H1 (cell line): ENCODE measurements around the genes BOLA3 and TLX2.

GRCh38 chr2:73587972-73588491, 54.2 kb downstream of the NAT8 start:
- RRBS: no CpG with 5 or more reads among the region's 5 CpGs
CAGE:
- cytosol, long polyA plus RNA: no peak
- long polyA plus RNA: no peak
- nucleus, long polyA plus RNA: no peak

GRCh38 chr2:73833201-73833591, 4.4 kb downstream of the STAMBP start:
CAGE:
- cytosol, long polyA plus RNA: no peak
- long polyA plus RNA: no peak
- nucleus, long polyA plus RNA: no peak

- RRBS: no CpG with 5 or more reads among the region's 4 CpGs
CAGE:
- cytosol, long polyA plus RNA: no peak
- long polyA plus RNA: no peak
- nucleus, long polyA plus RNA: no peak
Measured at GRCh38 chr2:73911170-73911642, 15.5 kb upstream of the DGUOK start.

- RRBS: no CpG with 5 or more reads among the region's 10 CpGs
CAGE:
- cytosol, long polyA plus RNA: no peak
- long polyA plus RNA: no peak
- nucleus, long polyA plus RNA: no peak
Measured at GRCh38 chr2:73981878-73982520, 2.7 kb upstream of the TET3 start.

DNA sequence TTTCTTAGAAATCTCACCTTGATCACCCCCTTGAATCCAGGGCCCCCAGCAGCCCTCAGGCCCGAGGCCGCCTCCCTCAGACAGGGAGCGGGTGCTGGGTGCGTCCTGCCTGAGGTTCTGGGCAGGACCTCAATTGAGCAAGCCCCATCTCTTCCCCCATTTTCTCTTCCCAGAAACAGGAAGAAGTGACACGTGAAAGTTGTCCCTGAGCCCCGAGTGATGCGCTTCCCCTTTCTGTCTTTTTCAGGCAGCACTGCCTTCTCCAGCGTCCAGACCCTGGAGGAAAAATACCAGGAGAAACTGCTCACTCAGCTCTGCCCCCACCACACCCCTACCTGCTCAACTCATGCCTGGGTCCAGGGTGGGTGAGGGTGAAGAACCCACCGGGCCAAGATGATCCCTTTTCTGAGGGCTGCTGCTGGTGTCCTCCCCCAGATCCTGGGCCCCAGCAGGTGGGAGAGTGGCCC, 1.1 kb downstream of the TET3 start:
- RRBS: no CpG with 5 or more reads among the region's 9 CpGs
CAGE:
- cytosol, long polyA plus RNA: no peak
- long polyA plus RNA: no peak
- nucleus, long polyA plus RNA: no peak

DNA sequence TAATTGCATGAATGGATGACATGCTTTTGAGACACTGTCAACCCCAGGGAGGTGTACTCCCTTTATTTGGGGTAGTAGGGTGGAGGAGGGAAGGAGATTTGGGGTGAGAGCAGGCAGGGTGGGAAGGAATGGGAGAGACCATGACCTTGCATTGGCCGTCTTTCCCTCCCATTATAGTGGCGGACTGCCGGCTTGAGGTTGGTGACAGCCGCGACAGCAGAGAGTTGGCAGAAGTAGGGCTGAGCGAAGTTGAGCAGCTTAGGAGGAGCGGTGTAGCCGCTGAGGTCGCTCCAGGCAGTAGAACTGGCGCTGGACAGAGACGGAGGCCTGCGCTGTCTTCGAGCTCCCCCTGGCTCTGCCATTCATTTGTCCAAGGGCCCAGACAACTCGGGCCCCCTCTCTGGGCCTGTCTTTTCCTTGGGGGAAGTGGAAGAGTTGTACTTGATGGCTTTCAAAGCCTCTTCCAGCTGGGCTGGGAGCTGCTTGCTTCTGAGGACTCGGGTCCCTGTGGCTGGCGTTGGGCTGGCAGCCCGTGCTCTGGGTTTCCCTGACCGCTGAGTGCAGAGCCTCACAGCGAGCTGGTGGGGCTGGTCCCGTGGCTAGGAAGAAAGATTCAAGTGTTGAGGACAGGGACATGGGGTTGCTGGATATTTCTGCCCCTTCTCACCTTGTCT, 2.8 kb downstream of the TET3 start:
- RRBS: no CpG with 5 or more reads among the region's 20 CpGs
CAGE:
- cytosol, long polyA plus RNA: no peak
- long polyA plus RNA: no peak
- nucleus, long polyA plus RNA: no peak

DNA sequence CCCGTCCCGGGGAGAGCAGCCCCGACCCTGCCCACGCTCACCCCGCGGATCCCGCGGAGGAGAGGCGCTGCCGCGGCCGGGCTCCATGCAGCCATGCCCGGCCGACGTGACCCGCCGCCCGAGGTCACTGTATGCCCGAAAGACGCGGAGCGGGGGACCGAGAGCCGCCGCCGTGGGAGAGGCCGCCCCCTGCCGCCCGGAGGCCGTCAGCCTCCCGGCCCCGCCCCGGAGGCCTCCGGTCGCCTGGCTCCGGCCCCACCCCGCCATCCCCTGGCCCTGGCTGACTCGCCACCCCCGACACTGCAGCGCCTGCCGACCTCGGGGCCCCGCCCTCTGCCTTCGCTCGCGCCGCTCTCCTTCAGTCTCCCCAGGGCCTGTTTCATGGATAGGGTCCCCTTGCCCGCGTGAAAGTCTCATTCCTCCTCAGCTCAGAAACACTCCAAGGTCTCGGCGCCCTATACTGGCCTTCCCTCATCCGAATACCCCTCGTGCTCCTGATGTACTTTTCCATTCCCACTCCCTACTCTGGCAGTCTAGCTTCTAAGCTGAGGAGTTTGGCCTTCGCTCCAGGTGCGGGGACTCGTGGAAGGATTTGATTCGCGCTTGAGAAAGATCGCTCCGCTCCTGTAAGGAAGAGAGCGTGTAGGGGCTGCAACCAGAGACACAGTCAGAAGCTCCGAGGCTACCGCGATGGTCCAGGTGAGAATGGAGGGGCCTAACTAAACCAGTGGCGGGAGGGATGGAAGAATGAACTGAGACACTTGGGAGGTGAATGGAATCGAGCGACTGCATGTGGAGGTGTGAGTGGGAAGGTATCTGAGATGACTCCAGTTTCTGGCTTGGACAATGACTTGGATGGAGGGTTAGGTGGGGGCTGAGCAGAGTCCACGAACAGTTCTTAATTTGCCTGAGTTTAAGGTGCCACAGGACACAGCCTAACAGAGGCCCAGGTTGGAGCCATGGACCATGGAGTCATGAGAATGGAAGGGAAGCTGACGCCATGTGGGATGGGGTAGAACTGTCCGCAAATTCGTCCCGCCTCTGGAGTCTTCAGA, at the start of gene BOLA3:
BOLA3 (minus strand) TSS at position 133 of the 1,055 bp plus-strand sequence.
- RRBS: under 1% methylated on average over 23 of the region's 72 CpGs
CAGE:
- cytosol, long polyA plus RNA: start-site peak on the minus strand centred at position 95 of the sequence, 103 bp wide, 1,673 reads
- long polyA plus RNA: start-site peak on the minus strand centred at position 98 of the sequence, 108 bp wide, 1,999 and 2,341 reads in 2 replicates
- nucleus, long polyA plus RNA: start-site peak on the minus strand centred at position 107 of the sequence, 110 bp wide, 1,264 reads

DNA sequence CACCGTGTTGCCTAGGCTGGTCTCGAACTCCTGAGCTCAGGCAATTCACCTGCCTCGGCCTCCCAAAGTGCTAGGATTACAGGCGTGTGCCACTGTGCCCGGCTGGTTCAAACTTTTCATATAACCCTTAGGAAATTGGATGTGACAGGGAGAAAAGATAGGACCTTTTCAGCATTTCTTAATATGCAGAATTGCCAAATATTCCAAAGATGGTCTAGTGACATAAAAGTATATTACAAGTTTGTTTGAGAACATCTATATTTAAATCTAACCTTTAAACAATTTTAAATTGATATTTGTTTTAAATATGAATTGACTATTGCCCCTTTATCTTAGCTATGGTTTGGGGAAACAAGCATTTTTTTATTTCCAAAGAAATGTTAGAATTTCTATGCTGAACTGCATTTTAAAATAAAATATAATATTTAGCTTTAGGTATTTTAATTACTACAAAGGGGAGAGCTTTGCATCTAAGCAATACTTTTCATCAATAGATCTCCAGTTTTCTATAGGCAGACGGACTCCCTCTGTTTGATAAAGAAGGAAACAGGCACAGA, 19.7 kb downstream of the MTHFD2 start:
- RRBS: no CpG with 5 or more reads among the region's 6 CpGs
CAGE:
- cytosol, long polyA plus RNA: no peak
- long polyA plus RNA: no peak
- nucleus, long polyA plus RNA: no peak

DNA sequence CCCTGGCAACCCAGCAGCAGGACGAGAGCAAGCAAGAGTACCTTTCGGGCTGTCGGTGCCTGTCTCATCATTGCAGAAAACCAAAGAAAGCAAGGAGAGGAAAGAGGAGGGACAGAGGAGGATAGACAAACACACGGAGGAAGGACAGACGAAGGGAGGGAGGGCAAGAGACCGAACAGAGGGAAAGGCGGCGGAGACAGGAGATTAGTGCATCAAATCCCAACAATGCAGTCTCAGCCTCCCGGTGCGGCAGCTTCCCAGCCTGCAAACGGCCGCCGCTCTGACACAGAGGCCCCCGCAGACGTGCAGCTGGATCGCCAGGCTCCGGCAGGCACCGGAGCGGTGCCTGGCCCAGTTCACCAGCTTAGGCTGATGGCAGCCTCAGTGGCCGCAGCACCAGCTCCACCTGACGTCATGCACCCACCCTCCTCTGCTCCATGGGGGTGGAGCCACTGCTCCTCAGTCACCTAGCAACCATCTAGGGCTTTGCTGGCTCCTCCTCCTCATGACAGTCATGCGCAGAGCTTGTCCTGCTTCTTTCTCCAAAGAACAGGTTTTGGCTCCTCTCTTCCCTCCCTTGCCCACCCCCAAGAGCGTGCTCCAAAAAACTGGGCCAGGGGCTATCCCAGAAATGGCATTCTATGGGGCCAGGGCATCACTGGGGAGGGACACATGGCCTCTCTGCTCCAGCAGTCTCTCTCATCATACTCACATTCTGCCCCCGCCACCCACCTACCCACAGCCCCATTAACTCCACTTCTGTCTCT, 5.6 kb downstream of the DCTN1 start:
- RRBS: 7% methylated on average over 9 of the region's 24 CpGs
CAGE:
- cytosol, long polyA plus RNA: no peak
- long polyA plus RNA: no peak
- nucleus, long polyA plus RNA: no peak

DNA sequence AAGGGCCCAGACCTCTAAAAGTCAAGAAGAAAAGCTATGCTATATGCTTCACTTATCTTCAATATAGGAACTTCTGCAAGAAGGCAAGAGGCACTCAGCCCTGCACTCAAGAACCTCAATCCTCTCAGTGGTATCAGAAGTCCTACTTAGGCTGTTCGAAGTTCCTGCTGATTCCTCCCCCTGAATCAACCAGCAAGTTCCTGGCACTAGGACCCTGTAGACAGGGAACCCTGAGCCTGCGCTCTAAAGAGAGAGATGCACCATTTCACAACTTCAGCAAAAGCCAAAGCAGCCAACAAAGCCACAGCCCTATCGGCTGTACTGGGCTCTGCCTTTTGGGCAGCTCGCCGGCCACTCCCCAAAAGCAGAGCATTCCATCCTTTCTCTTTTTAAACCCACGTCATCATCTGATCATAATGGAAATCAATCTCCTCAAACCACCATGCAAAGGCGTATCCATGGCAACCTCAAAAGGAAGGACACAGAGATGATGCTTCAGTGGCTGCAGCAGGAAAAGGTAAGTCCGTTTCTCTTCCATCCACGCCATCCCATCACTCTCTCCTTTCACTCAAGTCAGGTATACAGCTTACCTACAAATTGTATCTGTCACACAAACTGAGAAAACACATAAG, 5.2 kb upstream of the DCTN1 start:
- RRBS: no CpG with 5 or more reads among the region's 9 CpGs
CAGE:
- cytosol, long polyA plus RNA: no peak
- long polyA plus RNA: no peak
- nucleus, long polyA plus RNA: no peak

DNA sequence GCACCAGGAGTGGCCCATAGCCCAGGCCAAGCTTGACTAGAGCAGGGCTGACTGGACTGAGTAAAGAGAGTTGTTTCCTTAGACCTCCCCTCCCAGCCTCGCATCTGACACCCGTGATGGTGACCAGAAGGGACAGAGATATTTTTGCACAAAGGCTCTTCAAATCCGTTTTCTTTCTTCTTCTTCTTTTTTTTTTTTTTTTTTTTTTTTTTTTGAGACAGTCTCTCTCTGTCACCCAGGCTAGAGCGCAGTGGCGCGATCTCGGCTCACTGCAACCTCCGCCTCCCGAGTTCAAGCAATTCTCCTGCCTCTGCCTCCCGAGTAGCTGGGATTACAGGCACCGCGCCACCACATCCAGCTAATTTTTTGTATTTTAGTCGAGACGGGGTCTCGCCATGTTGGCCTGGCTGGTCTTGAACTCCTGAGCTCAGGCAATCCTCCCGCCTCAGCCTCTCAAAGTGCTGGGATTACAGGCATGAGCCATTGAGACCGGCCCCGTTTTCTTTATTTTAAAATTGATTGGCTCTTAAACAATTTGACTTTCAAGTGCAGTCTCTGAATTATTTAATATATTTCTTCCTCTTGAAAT, 738 bp downstream of the C2orf81 start:
- RRBS: no CpG with 5 or more reads among the region's 18 CpGs
CAGE:
- cytosol, long polyA plus RNA: no peak
- long polyA plus RNA: no peak
- nucleus, long polyA plus RNA: no peak

GRCh38 chr2:74455657-74456231, 857 bp downstream of the INO80B start:
- RRBS: no CpG with 5 or more reads among the region's 8 CpGs
CAGE:
- cytosol, long polyA plus RNA: no peak
- long polyA plus RNA: no peak
- nucleus, long polyA plus RNA: no peak

GRCh38 chr2:74460198-74460940, 2.1 kb downstream of the WBP1 start:
- RRBS: 94% methylated on average over 1 of the region's 14 CpGs
CAGE:
- cytosol, long polyA plus RNA: no peak
- long polyA plus RNA: no peak
- nucleus, long polyA plus RNA: no peak

DNA sequence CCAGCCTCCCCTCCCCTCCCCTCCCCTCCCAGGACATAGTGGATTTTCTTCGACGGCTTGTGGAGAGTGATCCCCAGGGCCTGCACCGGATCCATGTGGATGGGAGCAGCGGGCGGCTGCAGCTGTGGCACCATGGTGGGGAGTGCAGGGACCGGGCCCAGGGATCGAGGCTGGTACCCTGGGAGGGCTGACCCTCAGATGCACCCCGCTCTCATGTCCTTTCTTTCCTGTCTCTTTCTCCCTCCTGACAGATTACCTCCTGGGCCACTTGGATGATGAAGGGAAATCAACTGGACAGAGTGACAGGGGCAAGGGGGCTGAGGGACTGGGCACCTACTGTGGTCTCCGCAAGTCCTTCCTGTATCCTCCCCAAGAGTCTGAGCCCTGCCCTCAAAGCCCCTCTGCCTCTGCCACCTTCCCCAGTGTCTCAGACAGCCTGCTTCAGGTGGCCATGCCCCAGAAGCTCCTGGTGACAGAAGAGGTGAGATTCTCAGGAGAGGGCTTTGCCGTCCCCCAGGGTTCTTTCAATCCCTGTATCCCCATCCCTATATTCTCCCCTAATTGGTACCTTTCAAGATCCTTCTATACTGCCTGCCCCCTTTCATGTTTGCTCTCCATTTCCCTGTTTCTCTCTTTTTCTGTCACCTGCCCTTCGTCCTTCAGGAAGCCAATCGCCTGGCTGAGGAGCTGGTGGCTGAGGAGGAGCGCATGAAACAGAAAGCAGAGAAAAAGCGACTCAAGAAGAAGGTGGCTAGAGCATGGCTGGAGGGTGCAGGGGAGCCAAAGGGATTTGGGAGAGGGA, 7.3 kb downstream of the TTC31 start:
- RRBS: 91% methylated on average over 4 of the region's 14 CpGs
CAGE:
- cytosol, long polyA plus RNA: no peak
- long polyA plus RNA: no peak
- nucleus, long polyA plus RNA: no peak

- RRBS: no CpG with 5 or more reads among the region's 19 CpGs
CAGE:
- cytosol, long polyA plus RNA: no peak
- long polyA plus RNA: no peak
- nucleus, long polyA plus RNA: no peak
Measured at GRCh38 chr2:74501246-74502024, 2.0 kb upstream of the LBX2 start.

DNA sequence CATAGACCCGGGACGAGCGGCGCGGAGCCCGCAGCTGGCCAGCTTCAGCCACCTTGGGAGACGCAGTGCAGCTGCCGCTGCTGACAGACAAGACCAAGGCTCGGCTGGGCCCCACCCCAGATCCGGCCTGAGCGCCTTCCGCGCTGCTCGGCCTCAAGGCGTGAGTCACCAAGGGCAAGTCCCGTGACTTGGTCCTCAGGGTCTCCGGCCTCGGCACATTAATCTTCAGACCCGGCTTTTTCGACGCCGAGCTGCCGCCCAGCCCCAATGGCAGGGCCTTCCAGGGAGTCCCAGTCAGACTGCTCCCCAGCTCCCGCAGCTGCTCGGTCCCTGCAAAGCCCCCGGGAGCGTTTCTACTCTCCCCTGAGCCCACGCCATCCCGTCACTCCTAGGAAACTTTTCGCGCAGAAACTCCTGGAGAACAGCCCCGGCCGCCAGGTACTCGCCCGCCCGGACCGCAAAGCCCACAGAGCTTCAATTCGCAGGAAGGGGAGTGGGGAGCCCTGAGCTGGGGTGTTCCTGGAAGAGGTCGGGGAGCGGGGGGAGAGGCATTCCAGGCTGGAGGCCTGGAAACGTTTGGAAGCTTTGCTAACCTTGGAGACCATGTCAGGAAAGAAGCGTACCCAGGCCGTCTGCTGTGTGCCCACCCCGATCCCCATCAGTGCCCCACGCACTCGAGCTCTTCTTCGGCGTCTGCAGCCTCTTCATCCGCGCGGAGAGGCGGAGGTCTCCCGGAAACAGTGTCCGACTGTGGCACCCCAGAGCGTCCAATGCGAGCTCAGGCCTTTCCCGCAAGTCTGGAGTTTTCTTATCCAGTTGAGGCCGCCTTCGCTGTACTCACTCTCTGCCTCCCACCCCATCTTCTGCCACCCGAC, 4.0 kb downstream of the PCGF1 start:
- RRBS: 3% methylated on average over 21 of the region's 60 CpGs
CAGE:
- cytosol, long polyA plus RNA: no peak
- long polyA plus RNA: no peak
- nucleus, long polyA plus RNA: no peak

- RRBS: 14% methylated on average over 3 of the region's 8 CpGs
CAGE:
- cytosol, long polyA plus RNA: no peak
- long polyA plus RNA: no peak
- nucleus, long polyA plus RNA: no peak
Measured at GRCh38 chr2:74504123-74504432, 3.4 kb downstream of the PCGF1 start.

DNA sequence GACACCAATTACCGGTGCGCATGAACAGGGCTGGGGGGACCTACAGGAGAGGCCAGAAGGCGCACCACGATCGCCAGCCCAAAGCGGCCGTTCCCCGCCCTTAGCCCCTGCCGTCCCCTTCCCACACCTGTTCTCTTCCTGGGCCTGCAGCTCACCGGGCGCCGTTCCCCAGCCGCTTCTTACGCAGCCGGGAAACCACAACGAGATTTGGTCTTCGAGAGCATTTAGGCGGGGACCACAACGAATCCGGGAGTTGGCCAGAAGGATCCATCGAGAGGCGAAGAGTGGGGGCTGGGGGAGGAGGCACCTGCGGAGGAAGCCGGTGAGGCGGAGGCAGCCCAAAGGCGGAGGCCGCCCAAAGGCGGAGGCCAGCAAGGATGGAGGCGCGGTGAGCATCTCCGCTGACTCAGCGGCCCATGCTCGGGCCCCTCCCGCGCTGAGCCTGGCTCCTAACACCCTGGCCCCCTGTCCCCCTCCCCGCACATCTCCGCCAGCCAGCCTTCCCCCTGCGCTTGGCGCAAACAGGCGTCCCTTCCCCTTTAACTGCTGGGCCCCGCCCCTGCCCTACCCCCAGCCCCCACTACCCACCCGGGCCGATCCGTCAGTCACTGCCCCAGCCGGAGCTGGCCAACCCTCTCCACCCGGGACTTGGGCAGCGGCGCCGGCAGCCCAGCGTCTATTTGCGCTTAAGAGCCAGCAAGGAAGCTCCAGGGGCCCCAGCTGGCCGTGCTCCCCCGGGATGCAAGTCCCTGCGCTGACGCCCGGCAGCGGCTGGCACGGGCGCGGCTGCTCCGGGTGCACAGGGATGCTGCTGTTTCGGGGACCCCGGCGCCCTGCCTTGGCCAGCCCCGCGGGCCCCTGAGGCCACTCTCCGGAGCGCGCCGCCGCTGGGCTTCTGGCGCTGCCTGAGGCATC, at the start of gene TLX2:
TLX2 (plus strand) TSS at position 604 of the 915 bp plus-strand sequence.
- RRBS: 2% methylated on average over 23 of the region's 72 CpGs
CAGE:
- cytosol, long polyA plus RNA: no peak
- long polyA plus RNA: no peak
- nucleus, long polyA plus RNA: no peak

GRCh38 chr2:74831863-74832327, 2.0 kb upstream of the HK2 start:
- RRBS: no CpG with 5 or more reads among the region's 5 CpGs
CAGE:
- cytosol, long polyA plus RNA: no peak
- long polyA plus RNA: no peak
- nucleus, long polyA plus RNA: no peak

DNA sequence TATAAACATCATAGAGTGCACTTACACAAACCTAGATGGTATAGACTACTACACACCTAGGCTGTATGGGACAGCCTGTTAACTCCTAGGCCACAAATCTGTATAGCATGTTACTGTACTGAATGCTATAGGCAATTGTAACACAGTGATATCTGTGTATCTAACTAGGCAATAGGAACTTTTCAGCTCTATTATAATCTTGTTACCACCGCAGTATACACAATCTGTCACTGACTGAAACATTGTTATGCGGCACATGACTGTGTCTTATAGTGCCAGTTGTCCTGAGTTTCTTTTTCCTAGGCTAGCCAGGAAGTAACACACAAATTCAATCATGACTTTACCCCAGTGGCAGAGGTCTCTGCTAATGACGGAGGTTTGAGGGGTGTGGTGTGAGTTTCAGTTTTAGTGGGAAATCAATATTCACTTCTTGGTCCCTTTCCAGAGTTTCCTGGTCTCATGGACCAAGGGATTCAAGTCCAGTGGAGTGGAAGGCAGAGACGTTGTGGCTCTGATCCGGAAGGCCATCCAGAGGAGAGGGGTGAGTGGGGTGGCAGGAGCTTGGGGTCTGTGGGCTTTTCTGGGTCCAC, 39.0 kb downstream of the HK2 start:
- RRBS: no CpG with 5 or more reads among the region's 5 CpGs
CAGE:
- cytosol, long polyA plus RNA: no peak
- long polyA plus RNA: no peak
- nucleus, long polyA plus RNA: no peak